Iris pigment epithelial cell (primary cell): ENCODE measurements around the gene HES7.

- RRBS: no CpG with 5 or more reads among the region's 17 CpGs
Measured at GRCh38 chr17:7932931-7933526, 1.0 kb downstream of the CNTROB start.

- RRBS: no CpG with 5 or more reads among the region's 10 CpGs
Measured at GRCh38 chr17:8021314-8021927, 17.4 kb upstream of the ALOX15B start.

GRCh38 chr17:8048317-8048965 lies 9.6 kb downstream of the ALOX15B start:
- RRBS: no CpG with 5 or more reads among the region's 15 CpGs

- RRBS: no CpG with 5 or more reads among the region's 23 CpGs
Measured at GRCh38 chr17:8057671-8058329, 18.9 kb downstream of the ALOX15B start.

GRCh38 chr17:8069392-8070270 lies 17.9 kb downstream of the ALOX12B start:
- RRBS: no CpG with 5 or more reads among the region's 15 CpGs

- RRBS: no CpG with 5 or more reads among the region's 7 CpGs
Measured at GRCh38 chr17:8105945-8106603, 12.2 kb downstream of the ALOXE3 start.

DNA sequence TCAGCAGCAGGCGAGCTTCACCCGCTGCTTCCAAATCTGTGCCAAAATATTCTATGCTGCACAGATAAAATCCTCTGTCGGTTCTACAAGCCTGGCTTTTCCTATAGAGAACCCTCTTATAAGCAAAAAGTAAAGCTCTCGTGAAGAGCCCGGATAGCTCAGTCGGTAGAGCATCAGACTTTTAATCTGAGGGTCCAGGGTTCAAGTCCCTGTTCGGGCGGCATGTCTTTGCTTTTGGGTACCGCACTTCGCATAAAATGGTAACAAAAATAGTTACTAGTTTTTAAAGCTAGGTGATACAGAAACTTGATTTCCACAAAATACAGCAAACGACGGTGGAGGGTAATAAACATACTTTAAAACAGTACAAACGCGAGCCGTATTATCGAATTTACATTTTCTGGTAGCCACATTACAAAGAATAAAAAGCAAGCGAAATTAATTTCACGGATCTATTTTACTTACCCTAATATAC lies 731 bp upstream of the ALOXE3 start:
- RRBS: no CpG with 5 or more reads among the region's 18 CpGs

GRCh38 chr17:8123921-8125073 lies at the start of gene HES7:
Gene HES7 (minus strand): TSS chr17:8124106.
- RRBS: 10% methylated on average over 6 of the region's 44 CpGs

DNA sequence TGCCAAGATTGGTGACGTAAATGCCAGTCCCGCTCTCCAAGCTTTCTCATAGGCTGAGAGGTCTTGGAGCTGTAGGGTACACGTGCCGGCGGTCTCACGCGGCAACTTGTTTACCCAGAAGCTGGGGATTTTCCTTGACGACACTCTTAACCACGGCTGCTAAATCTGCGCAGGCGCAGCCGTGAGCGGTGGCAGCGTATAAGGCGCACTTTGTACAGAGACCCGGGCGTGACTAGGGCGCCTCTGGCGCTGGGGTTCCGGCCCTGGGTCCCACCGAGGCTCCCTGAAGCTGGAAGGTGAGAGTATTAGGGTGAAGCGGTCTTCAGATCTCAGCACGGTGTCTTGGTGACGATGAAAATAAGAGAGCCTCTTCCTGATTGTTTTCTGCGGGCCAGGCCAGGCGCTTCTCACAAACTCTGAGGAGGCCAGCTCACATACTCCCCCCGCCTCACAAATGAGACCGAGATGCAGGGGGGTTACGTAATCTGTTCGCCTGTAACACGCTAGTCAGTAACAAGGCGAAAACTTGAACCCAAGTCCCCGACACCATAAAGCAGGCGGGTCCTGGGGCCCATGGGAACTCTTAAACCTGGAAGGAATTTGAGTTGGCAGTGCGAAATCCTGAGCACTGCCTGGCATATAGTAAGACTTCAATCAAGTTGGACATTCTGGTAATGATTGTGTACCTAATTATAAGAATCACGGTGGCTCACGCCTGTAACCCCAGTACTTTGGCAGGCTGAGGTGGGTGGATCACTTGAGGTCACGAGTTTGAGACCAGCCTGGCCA lies 4.6 kb upstream of the PER1 start:
- RRBS: no CpG with 5 or more reads among the region's 38 CpGs

DNA sequence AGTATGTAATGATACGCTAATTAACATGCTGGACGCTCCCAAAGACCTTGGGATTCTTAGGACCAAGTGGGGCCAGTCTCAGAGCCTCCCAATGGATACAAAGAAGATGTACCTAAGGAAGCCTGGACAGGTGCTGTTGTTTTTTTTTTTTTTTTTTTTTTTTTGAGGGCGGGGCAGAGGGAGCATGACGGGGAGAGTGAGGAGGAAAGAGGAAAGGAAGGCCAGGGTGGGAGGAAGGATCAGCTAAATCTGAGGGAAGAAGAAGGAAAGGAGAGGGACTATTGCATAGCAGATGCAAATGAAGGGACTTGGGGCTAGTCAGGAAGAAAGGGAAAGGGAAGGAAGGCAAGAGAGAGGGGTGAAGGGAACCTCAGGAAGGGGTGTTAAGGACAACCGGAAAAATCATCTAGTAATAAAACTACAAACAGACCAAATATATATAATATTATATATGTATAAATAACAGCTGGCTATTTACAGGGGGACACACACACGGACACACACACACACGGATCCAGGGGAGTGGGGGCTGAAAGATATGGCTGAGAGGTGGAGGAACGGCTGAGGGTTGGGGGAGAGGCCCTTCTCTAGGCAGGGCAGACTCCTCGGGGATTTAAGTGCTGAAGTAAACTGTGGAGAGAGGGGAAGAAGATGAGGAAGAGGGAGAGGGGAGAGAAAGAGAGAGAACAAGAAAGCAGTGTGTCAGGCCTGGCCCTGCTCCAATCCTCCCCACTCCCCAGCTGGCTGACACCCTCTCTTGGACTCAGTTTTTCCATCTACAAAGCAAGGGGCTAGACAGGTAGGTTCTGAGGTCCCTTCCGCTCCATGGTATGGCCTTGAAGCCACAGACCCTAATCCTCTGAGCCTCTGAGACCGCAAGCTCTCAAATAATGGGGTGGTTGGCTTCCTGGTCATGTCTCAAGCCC lies 2.2 kb downstream of the VAMP2 start:
- RRBS: no CpG with 5 or more reads among the region's 11 CpGs

GRCh38 chr17:8220115-8220440 lies 9.7 kb upstream of the AURKB start:
- RRBS: no CpG with 5 or more reads among the region's 9 CpGs

DNA sequence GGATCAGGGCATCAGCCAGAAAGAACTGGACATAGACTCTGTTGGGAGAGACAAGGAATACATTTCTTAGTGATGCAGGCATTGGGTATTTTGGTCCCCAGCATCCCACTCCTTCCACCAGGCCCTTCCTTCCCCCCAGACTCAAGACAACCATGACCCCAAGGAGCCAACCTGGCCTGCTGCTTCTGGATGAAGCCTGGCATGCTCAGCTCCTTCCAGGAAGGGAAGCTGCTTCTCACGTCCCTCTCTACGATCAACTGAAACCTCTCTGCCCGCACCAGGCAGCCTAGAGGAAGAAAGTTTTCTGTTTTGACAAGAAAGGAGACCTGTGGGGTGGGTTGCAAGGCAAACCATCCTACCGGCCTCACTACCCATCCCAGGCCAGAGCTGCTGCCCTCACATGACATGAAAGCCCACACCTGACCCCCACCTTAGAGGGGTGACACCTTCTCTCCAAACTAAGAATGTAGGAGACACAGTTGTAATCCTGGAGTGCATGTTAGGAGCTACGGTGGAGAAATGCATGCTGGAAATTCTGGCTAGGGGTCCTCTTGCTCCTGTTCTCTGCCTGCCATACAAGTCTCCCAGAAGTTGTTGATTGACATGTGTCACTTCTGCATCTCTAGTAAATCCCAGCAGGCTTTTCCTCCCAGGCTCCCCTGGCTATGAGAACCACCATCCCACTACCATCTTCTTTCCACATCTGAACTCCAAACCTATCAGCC lies 15.5 kb downstream of the CTC1 start:
- RRBS: no CpG with 5 or more reads among the region's 5 CpGs

DNA sequence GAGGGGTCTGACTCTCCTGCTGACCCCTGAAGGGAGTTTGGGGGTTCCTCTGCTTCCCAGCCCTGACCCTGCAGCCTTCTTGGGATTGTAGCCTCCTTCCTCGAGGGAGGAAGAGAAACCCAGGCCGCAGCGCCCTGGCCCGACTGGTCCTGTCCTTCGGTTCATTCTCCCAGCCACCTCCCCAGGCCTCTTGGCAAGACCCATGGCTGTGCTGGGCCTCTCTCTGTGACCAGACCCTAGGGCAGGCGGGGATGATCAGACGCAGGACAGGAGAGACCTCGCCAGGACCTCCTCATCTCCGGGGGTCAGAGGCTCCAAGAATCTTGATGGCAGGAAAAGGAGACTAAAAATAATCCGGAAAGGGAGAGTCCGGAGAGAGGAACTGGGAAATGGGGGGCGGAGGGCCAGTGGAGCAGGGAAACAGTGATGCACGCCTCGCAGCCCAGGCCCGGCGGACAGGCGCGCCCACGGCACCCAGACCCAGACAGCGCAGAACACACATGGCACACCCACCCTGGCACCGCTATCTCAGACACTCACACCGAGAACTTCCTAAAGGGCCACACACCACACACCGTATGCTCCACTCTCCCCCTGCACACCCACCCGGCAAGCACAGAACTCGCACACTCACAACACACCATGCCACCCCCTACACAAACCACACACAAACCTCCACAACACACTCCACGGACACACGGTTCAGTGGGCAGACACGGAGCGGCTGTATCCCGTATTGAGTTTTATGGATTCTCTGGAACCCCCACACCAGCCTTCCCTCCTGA lies 1.3 kb downstream of the ARHGEF15 start:
- RRBS: 80% methylated on average over 5 of the region's 30 CpGs

DNA sequence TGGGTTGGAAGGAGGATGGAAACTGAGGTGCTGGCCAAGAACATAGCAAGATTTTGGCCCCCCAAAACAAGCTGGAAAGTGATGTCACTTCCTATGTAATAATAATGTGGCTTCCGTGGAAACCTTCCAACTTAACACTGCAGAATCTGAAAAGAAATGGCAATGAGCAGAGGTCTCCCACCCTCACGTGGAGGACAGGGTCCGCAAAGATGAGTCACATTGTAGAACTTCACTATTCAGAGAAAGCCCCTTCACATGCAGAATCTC lies 11.1 kb downstream of the KRBA2 start:
- RRBS: no CpG with 5 or more reads among the region's 3 CpGs

DNA sequence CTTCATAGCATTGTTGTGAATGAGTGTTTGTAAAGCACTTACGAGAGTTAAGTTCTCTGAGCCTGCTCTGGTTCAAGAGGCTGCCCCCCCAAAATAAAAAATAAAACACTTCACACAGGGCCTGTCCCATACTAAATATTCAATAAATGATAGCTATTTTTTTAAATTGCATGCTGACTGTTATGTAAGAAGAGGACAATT lies 15.6 kb upstream of the NDEL1 start:
- RRBS: no CpG with 5 or more reads among the region's 1 CpG

GRCh38 chr17:8475477-8476339 lies 40.0 kb downstream of the NDEL1 start:
- RRBS: no CpG with 5 or more reads among the region's 24 CpGs

- RRBS: no CpG with 5 or more reads among the region's 13 CpGs
Measured at GRCh38 chr17:8490106-8490644, 54.5 kb downstream of the NDEL1 start.

- RRBS: no CpG with 5 or more reads among the region's 9 CpGs
Measured at GRCh38 chr17:8672869-8673161, 42.3 kb upstream of the MYH10 start.

DNA sequence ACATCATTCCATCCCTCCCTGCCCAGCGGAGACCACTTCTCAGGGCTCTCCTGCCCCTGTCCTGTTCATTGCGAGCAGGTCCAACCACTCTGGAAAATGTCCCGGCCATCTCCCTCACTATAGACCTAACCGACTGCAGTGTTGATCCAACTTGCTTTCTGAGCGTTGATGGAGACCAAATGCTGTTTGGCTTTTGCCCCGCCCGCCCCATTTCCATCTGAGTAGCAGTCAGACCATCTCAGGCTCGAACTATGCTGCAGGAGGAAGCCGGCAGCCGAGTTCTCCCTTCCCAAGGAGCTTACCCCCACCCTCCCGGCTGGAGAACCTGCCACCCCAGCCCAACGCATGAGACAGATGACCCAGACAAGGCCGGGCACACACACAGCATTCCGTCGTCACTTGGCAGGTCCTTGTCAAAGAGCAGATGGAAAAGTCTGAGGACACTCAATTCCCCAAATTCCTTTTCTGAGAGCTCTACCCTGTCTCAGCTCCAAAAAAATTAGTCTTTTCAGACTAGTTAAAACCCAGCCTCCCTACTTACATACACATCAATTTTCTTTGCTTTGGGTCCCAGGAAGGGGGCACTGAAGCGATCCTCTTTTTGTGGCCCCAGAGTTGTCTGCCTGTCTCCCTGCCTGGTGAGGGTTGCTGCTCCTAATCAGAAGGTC lies 44.4 kb upstream of the MYH10 start:
- RRBS: 7% methylated on average over 3 of the region's 16 CpGs

DNA sequence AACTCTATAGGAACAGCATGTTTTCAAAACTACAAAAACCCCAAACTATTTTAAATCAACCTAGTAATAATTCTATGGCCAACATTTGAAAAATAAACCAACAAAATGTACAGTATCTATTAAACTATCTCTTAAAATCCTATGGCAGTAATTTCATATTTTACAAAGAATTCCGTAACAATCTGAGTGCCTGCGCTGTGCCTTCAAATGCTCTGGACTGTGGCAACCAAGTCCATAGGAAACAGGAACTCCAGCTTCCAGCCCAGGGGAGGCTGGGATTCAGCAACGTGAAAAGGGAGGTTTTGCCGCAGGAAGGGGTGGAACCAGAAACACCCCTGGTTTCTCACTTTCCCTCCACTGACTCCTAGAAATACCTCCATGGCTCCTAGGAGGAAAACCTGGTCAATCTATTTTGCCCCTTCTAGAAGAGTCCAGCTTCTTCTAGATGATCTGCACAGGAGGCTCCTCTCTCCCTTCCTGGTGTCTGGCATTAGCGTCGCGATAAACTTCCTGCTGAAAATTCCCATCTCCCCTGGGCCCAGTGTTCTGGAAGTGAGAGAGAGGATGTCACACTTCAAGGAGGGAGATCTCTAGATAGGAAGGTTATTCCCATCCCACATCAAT lies 6.5 kb downstream of the SPDYE4 start:
- RRBS: no CpG with 5 or more reads among the region's 7 CpGs